Measurements from ENCODE around the gene CYP46A1.

DNA sequence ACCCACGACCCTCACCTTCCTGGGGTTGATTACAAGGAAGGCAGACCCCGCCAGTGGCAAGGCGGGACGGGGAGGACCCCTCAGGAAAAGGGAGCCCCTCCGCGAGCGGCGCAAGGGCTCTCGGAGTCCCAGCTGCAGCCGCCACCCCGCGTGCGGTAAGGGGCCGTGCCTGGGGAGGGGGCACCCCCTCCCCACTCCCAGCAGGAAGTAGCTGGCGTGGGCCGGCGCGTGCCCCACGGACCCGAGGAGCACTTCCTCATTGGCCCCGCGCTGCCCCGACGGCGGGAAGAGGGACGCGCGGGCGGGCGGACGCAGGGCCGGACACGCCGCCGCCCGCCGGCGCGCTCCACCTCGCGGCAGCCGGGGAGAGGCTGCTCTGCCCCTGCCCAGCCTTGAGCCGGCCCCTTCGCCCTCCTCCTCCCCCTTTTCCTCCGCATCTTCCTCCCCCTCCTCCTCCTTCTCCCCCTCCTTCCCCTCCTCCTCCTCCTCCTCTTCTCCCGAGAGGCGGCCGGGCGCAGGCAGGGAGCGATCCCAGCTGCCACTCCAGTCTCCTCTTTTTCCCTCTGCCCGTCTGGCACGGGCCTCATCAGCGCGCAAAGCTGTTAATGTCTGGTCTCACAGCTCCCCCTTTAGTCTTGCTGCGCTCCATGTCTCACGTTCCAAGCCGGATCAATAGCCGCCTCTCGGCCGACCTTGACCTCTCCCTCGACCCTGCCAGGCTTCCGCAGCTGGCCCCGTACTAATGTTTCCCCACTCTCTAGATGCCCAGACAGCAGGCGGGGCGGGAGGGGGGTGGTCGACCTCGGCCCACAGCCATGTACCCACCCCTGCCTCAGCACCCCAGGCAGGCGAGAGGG, 2.5 kb upstream of the BCL11B start:
- PRO-cap, 2 experiments = no peak in any of the 2 experiments
- RAMPAGE, long total RNA, 4 experiments = no peak in any of the 4 experiments

DNA sequence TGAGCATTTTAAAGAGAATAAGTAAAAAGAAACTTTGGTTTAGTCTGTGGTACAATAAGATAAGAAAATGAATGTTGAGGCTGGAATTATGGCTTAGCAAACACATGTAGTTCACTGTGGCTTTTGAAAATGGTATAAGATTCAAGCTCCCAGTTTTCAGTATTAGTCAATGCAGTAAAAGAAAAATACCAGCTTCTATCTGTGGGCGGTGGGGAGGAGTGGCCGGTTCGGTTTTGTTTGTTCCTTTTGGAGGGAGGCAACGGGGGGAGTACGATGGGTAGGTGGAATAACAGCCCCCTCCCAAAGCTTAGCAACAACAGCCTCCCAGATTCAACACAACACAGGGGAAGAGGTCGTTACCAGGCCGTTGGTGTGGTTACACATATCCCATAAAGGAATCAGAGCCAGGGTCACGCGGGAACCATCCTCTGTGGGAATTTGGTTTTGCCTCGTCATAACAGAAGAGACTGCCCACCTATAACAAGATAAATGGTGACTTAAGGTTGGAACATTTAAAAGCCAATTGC, 68.0 kb downstream of the SETD3 start:
- PRO-cap, 2 experiments = no peak in any of the 2 experiments
- RAMPAGE, long total RNA, 4 experiments = no peak in any of the 4 experiments

GRCh38 chr14:99561281-99561693, 42.7 kb downstream of the CCDC85C start:
- PRO-cap, 2 experiments = no peak in any of the 2 experiments
- RAMPAGE, long total RNA, 4 experiments = no peak in any of the 4 experiments

- PRO-cap, 2 experiments = no peak in any of the 2 experiments
- RAMPAGE, long total RNA, 4 experiments = no peak in any of the 4 experiments
Measured at GRCh38 chr14:99598941-99599224, 5.1 kb downstream of the CCDC85C start.

DNA sequence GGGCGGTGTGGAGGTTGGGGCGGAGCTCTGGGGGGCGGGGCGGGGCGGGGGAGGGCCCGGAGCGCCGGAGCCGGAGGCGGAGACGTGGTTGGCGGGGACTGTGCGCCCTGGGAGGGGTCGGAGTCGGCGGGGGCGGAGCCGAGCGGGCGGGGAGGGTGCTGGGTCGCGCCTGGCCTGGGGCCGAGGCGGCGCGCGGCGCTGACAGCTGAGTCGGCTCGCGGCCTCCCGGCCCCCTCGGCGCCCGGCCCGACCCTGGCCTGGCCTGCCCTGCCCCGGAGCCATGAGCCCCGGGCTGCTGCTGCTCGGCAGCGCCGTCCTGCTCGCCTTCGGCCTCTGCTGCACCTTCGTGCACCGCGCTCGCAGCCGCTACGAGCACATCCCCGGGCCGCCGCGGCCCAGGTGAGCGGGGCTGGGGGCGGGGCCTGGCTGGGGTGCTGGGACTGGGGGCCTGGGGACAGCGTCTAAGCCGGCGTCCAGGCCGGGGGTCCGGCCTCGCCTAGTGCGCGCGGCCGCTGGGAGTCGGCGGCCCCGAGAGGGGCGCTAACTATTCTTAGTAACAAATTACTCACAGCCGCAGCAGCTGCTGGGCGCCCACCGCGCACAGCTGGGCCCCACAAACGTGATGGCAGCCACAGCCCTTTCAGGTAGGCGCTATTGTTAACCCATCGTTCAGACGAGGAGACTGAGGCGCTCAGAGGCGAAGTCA, at the start of gene CYP46A1:
Gene CYP46A1 (plus strand): TSS at position 161 of the 706 bp plus-strand sequence.
- PRO-cap, 2 experiments = peak in 2 of 2 experiments; most common plus-strand start position 120 of the sequence (in 1)
- RAMPAGE, long total RNA, 4 experiments = no peak in any of the 4 experiments

GRCh38 chr14:99908793-99909488, 115.7 kb downstream of the EML1 start:
- PRO-cap, 2 experiments = no peak in any of the 2 experiments
- RAMPAGE, long total RNA, 4 experiments = no peak in any of the 4 experiments

GRCh38 chr14:100084487-100085109, 19.4 kb downstream of the EVL start:
- PRO-cap, 2 experiments = no peak in any of the 2 experiments
- RAMPAGE, long total RNA, 4 experiments = start-site peak on the plus strand in 1 of 4 experiments, at chr14:100084523-100084871 at its widest, 21 reads per replicate

GRCh38 chr14:100128381-100128967, 31.0 kb downstream of the DEGS2 start:
- PRO-cap, 2 experiments = no peak in any of the 2 experiments
- RAMPAGE, long total RNA, 4 experiments = no peak in any of the 4 experiments

GRCh38 chr14:100144826-100145716, 14.4 kb downstream of the DEGS2 start:
- PRO-cap, 2 experiments = no peak in any of the 2 experiments
- RAMPAGE, long total RNA, 4 experiments = no peak in any of the 4 experiments

DNA sequence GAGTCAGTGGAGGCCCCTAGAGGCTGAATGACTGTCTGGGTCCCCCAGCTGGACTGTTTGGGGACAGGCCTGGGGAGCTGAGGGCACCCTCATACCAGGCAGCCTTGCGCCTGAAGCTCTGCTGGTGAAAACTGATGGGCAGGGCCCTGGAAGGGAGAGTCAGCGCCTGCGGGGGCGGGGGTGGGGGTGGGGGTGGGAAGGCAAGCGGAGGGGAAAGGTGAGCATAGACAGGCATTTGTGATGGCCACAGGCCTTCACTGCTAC, 34.3 kb upstream of the DEGS2 start:
- PRO-cap, 2 experiments = no peak in any of the 2 experiments
- RAMPAGE, long total RNA, 4 experiments = no peak in any of the 4 experiments

GRCh38 chr14:100259503-100260007, 20.6 kb downstream of the YY1 start:
- PRO-cap, 2 experiments = no peak in any of the 2 experiments
- RAMPAGE, long total RNA, 4 experiments = no peak in any of the 4 experiments

GRCh38 chr14:100334771-100335341, 11.7 kb downstream of the SLC25A47 start:
- PRO-cap, 2 experiments = no peak in any of the 2 experiments
- RAMPAGE, long total RNA, 4 experiments = no peak in any of the 4 experiments

DNA sequence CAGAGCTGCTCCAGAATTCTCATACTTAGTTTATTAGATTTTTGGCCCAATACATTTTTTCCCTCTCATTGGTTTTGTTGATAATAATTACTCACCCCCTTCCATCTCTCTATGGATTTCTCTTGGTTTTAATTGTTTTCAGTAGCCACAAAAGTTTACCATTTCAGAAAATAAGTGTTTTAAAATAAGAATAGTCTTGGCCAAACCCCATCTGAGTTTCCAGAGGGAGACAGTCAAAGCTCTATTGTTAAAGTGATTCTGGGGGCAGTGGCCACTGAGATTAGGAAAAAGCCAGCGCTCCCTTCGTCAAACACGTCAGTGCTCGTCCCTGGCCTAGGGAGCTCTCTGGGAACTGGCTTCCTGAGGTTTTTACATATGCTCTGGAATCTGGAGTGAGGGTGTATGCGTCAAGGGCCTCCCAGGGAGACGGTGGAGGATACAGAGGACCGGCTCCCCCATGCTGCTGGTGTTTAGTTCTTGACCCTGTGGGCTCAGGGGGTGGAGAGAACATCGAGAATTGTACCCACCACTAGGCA, 33.7 kb downstream of the WDR25 start:
- PRO-cap, 2 experiments = no peak in any of the 2 experiments
- RAMPAGE, long total RNA, 4 experiments = no peak in any of the 4 experiments

- PRO-cap, 2 experiments = no peak in any of the 2 experiments
- RAMPAGE, long total RNA, 4 experiments = no peak in any of the 4 experiments
Measured at GRCh38 chr14:100714264-100715141, 12.2 kb upstream of the DLK1 start.

DNA sequence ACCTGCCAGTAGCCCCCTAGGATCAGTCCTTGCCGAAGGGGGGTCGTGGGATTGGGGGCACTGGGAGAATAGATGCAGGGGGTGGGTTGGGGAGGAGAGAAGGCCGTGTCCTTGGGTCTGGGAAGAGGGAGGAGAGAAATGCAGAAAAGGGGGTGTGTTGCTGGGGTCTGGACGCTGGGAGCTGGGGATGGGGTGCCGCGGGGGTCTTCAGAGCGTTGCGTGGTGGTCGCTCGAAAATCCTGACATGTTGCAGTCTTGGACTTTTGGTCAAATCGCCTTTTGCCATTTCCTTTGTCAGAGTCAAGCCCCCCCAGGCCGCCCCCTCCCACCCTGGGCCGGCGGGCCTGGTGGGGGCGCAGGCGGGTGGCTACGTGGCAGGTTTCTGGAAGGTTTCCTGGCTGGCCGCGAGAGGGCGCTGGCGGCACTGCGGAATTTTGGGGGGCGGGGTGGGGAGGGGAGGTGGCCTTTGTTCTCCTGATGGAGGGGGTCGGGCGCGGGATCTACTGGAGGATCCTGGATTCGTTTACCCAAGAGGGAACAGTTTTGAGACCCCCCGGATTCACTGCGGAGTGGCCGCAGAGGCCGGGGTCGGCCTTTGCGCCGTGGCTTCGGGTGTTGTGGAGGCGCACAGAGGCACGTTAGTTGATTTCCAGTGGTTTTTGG, 76.5 kb downstream of the RTL1 start:
- PRO-cap, 2 experiments = no peak in any of the 2 experiments
- RAMPAGE, long total RNA, 4 experiments = no peak in any of the 4 experiments

- PRO-cap, 2 experiments = peak in 1 of 2 experiments; most common plus-strand start chr14:100968950 (in 1)
- RAMPAGE, long total RNA, 4 experiments = no peak in any of the 4 experiments
Measured at GRCh38 chr14:100968704-100969046, 65.2 kb upstream of the RTL1 start.

- PRO-cap, 2 experiments = peak in 1 of 2 experiments; most common plus-strand start chr14:101121399 (in 1); most common minus-strand start chr14:101121296 (in 1)
- RAMPAGE, long total RNA, 4 experiments = start-site peak on the minus strand in 2 of 4 experiments, at chr14:101121242-101121328 at its widest, 11 to 14 reads per replicate
Measured at GRCh38 chr14:101120931-101121845, 217.7 kb upstream of the RTL1 start.

- PRO-cap, 2 experiments = no peak in any of the 2 experiments
- RAMPAGE, long total RNA, 4 experiments = no peak in any of the 4 experiments
Measured at GRCh38 chr14:101369760-101370345, 391.7 kb upstream of the PPP2R5C start.

DNA sequence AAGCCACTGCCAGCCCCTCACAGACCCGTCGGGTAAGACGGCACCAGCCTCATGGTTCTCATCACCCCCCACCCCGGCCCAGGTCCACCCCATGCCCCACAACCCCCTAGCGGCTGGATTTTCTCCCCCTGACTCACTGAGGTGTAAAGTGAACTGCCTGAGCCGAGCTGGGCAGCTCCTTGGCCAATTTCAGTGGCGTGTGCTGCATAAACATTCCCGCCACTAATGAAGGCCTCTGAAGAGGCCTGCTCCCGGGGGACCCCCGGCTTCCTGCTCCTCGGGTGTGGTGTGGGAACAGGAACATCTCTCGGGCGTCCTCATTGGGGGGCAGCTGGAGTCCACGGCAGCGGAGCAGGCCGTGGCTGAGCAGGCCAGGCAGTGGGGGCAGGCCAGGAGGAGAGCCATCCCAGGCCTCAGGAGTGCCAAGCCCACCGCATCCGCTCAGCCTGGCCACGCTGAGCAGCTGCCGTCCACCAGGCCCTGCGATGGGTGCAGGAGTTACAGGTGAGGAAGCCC, 249.4 kb upstream of the PPP2R5C start:
- PRO-cap, 2 experiments = no peak in any of the 2 experiments
- RAMPAGE, long total RNA, 4 experiments = no peak in any of the 4 experiments

GRCh38 chr14:101535009-101535668, 226.4 kb upstream of the PPP2R5C start:
- PRO-cap, 2 experiments = peak in 1 of 2 experiments; most common plus-strand start chr14:101535491 (in 1)
- RAMPAGE, long total RNA, 4 experiments = no peak in any of the 4 experiments